Progenitor cell of endocrine pancreas (in vitro differentiated cells): ENCODE measurements around the genes SRP19 and KCNN2.

DNA sequence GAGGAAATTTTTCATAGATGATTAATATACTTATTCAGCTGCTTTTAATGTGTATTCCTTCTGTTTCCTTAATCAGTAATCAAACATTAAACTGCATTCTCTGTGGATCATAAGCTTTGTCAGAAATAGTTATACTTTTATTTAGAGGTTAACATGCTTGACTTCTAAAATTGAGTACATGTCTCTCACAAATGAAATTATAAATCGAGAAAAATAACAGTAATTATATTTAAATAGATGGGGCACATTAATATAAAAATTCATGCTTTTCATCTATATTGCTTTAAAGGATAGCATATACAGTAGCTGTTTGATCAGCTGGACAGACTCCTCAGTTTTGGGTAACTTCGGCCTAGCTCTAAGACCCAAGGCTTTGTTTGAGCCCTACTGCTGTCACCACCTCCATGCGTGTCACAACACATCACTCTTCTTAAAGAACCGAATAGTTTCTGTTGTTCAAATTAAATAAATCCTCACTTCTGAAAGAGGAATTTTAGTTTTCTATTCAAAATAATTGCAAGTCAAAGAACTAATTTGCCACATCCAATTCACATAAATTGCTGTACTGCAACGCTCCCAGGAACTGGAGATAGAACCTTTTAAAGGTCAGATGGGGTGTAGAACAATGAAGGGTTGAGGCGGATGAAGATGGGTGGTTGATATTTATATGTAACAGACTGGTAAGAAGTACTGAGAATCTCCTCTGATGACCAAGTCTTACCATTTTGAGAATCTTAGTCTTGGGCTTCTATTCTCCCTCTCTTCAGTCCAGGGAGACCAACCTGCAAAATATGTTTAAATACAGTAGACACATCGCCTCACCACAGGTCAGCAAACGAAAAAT, 1.7 kb downstream of the NREP start:
- PRO-cap = no peak

GRCh38 chr5:111930281-111930705, 173.3 kb upstream of the NREP start:
- PRO-cap = no peak

GRCh38 chr5:112028110-112028514, 271.1 kb upstream of the NREP start:
- PRO-cap = no peak

DNA sequence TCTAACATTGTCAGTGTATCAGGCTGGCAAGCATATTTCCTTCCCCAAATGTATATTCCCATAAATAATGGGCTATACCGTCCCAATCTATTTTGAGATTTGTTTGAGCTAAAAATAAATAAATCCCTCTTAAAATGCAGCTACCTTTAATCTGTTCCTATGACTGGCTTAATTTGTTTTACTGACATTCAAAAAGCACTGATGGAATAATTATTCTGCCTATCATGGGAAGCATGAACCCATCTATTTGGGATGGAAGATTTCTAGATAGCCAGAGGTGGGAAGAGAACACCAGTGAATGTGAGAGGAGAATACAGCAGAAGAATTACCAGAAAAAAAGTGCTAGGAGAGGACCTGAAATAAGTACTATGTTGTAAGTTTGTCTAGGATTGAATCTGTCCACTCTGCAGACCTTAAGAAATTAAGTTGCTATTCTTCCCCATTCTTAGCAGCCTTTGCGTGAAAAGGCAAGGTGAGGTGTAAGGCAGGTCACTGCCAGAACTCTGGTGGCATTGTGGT, 253.3 kb downstream of the EPB41L4A start:
- PRO-cap = no peak

DNA sequence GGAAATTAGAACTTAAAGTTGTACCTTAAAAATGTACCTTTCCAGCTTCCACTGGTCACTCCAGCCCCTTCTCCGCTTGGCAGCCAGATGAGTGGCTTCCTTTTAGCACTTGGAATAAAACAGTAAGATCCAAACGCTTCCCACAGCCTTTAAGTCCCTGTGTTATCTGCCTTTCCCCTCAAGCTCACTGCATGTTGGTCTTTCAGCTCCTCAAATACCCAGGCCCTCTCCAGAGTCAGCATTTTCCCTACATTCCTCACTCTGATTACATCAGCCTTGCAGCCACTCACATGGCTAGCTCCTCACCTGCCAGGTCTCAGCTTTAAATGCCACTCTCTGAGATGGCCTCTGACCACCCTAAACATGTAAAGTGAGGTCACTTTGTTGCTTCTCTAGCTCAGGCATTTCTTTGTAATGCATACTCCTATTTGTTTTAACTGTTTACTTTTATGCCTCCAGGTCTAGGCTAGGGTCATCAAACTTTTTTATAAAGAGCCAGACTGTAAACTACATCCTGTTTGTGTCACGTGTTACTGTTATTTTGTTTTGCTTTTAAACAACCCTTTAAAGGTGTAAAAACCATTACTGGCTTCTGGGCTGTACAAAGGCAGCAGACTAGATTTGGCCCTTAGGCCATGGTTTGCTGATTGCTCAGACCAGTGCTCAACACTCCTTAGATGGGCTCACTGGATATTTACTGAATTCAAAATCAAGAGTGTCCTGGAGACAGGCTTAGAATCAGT, 252.7 kb downstream of the EPB41L4A start:
- PRO-cap = bidirectional peak, plus-strand start at position 279 of the sequence, minus-strand start at position 186 of the sequence

GRCh38 chr5:112860808-112861890, at the start of gene SRP19:
Gene SRP19, plus strand, starts transcription at chr5:112861287.
- PRO-cap = bidirectional peak, plus-strand start at chr5:112861253, minus-strand start at chr5:112861054; bidirectional peak, plus-strand start at chr5:112861550, minus-strand start at chr5:112861512

- PRO-cap = unidirectional peak, minus-strand start at chr5:112977717
These were observed 1.0 kb downstream of the DCP2 start for GRCh38 chr5:112977686-112977978.

DNA sequence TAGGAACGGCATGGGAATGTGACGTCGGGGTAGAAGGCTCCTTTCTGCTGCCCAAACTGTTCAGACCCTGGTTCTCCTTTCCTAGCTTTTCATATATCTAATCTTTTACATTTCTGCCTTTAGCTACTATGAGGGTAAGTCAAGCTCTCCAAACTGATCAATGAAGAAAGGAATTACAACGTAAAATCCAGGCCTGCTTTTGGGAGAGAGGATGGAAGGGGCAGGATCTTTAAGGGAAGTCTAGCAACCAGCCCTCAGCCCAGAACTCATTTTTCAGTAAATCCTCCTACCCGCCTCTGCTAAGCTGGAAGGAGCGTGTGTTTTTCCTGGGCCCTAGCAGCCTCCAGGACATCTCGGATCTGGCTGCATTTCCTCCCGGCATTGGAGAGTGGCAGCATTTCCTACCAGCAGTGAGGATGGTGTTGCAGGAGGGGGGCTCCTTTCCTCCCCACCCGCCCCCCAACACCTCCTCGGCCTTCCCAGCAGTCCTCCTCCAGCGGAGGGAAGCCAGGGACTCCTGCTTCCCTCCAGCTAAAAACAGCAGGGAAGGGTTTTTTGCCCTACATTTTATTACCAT, 54.5 kb downstream of the DCP2 start:
- PRO-cap = no peak

DNA sequence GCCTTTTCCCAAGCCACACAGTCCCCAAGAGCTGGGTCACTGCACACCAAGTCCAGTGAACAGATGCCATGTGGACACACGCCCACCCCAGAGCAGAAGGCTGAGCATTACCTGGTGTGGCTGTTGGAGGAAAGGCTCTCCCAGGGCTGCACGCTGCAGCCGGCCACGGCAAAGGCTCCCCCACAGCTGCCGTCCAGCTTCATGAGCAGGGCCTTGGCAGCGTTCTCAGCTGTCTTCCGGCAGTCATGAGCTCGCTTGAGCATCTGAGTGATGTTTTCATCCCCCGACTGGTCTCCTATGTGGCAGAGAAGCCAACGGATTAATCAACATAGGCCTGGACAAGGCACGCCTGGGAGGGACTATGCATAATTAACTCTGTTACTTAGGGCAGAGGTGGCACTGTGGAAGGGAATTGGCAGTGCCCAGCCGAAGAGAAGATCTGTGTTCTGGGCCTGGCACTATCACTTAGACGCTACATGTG, 87.3 kb downstream of the DCP2 start:
- PRO-cap = no peak

GRCh38 chr5:113112562-113112999, 136.0 kb downstream of the DCP2 start:
- PRO-cap = no peak

GRCh38 chr5:113140830-113141663, 164.4 kb downstream of the DCP2 start:
- PRO-cap = no peak

GRCh38 chr5:113246165-113246699, 188.6 kb downstream of the TSSK1B start:
- PRO-cap = no peak

GRCh38 chr5:113340374-113340876, 94.4 kb downstream of the TSSK1B start:
- PRO-cap = no peak

DNA sequence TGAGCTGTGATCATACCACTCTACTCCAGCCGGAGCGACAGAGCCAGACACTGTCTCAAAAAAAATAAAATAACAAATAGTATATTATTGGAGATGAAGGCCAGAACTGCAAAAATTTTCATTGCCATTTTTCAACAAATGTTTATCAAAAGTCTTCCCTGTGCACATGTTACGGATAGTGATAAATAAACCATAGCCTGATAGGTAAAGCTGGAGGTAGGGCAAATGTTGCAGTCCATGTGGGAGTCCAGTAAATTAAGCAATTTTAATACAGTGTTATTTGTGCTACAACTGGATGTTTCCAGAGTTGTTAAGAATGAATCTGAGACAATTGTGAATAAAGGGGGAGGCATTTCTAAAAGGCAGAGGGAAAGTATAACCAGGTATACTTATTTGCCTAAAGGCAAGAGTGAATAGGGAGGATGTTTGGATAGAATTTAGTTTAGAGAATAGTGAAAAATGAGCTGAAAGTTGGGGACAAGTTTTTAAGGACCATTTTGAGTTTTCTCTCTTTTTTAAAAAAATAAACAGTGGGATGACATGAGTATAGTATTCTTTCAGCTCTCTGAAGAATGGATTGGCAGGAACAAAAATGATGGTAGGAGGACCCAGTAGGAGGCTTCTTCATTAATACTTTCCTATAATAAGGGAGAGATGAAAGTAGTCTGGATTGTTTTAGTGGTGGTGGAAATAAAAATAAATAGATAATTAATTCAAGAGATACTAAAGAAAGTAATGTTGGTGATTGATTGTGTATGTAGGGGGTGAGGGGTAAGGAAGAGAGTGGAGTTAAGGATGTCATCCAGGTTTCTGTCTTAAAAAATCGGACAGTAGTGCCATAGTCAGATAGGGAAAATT, 44.5 kb downstream of the YTHDC2 start:
- PRO-cap = no peak

DNA sequence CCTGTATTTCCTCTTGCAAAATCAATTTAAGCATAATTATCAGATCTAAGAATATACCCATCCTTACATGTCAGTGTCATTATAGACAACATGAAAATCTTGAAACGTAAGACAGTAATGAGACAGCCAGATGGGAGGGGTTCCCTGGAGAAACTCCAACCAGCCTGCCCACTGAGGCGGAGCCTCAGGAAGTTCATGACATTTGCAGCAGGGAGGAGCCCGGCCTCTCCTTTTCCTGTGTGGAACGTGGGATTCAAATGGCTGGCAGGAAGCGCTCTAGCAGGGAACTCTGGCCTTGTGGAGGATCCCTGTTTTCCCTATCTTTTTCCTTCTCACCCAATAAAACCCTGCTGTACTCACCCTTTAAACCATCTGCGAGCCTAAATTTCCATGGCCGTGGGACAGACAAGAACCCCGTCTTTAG, 176.6 kb upstream of the KCNN2 start:
- PRO-cap = no peak

DNA sequence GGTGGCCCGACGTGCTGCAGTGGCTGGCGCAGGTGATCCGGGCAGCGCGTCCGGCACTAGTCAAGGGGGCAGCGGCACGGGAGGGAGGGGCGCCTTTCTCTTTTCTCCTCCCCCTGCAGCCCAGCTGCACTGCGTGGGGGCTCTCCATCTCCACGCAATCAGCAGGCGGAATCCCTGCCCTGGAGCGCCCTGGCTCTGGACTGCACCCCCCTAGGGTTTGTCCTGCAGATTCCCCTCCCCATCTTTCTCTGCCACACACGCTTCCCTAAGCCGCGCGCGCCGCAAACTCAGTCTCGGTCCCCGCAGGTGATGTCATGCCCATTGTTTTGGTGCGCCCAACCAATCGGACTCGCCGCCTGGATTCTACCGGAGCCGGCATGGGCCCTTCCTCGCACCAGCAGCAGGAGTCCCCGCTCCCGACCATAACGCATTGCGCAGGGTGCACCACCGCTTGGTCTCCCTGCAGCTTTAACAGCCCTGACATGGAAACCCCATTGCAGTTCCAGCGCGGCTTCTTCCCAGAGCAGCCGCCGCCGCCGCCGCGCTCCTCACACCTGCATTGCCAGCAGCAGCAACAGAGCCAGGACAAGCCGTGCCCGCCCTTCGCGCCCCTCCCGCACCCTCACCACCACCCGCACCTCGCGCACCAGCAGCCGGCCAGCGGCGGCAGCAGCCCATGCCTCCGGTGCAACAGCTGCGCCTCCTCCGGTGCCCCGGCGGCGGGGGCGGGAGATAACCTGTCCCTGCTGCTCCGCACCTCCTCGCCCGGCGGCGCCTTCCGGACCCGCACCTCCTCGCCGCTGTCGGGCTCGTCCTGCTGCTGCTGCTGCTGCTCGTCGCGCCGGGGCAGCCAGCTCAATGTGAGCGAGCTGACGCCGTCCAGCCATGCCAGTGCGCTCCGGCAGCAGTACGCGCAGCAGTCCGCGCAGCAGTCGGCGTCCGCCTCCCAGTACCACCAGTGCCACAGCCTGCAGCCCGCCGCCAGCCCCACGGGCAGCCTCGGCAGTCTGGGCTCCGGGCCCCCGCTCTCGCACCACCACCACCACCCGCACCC, at the start of gene KCNN2:
TSS of gene KCNN2 (plus strand) at position 413 of the 1,054 bp plus-strand sequence.
- PRO-cap = bidirectional peak, plus-strand start at position 499 of the sequence, minus-strand start at position 232 of the sequence; bidirectional peak, plus-strand start at position 551 of the sequence, minus-strand start at position 556 of the sequence; bidirectional peak, plus-strand start at position 888 of the sequence, minus-strand start at position 860 of the sequence

DNA sequence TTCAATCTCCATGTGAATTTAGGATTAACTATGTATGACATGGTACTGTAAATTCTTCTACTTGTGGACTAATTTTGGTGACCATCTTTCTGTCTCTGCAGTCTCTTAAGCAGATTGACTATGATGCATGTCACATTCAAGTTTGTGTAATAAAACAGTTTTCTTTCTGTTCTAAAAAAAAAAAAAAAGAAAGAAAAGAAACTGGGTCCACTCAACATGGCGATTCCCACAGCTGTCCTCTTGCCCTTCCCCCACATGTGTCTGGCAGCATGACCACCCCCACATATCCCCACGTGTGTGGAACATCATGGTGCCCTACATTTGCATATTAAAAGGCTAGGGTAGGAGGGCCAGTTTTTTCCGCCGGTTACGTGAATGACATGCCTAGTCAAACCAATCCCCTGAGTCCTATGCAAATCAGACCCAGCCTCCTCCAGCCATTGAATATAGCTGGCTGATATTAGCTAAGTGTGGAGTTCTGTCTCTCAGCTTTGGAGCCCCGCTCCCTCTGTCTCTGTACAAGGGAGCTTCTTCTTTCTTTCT, 32.9 kb upstream of the CCDC112 start:
- PRO-cap = no peak

DNA sequence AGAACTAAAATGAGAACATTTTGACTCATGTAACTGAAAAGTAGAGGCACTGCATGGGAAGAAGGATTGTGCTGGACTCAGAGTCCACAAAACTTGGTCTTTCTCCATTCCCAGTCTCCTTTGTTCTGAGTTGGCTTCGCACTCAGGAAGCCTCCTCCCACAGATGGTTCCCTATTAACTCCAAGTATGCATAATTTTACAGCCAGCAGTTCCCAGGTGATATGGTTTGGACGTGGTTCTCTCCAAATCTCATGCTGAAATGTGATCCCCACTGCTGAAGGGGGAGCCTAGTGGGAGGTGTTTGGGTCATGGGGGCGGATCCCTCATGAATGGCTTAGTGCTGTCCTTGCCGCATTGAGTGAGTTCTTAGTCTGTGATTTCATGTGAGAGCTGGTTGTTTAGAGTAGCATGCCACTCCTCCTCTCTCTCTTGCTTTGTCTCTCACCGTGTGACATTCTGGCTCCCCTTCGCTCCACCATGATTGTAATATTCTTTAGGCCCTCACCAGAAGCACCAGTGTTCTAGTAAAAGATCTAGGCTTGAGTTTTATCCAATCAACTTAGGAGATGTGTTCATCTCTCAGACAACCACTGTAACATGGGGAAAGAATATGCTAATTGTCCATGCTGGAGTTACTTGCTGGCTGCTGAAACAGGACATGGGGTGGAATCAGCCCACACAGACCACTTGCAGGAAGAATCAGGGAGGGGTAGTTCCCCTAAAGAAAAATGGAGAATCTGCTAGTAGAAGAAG, 86.4 kb downstream of the FEM1C start:
- PRO-cap = bidirectional peak, plus-strand start at position 363 of the sequence, minus-strand start at position 127 of the sequence

GRCh38 chr5:115460279-115461036, 84.1 kb downstream of the FEM1C start:
- PRO-cap = no peak

GRCh38 chr5:115656101-115656402, 30.2 kb upstream of the TMED7 start:
- PRO-cap = no peak